GM06990 (cell line): ENCODE measurements around the genes PINLYP, ZNF428 and ZNF180.

DNA sequence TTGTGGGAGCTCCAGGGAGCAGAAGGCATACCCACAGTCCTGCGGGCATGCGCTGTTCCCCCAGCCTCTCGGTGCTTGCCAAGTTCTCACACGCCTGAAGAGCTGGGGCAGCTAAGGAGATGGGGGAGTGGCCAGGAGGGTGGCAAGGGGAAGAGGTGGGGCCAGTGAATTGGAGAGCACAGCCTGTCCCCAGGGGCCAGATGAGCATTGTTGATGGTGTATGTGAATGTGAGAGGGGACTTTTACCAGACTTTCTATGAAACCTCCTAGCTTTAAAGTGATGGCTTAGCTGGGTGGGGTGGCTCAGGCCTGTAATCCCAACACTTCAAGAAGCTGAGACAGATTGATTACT is 24.9 kb downstream of the CNFN start:
- RRBS = no CpG with 5 or more reads among the region's 4 CpGs

DNA sequence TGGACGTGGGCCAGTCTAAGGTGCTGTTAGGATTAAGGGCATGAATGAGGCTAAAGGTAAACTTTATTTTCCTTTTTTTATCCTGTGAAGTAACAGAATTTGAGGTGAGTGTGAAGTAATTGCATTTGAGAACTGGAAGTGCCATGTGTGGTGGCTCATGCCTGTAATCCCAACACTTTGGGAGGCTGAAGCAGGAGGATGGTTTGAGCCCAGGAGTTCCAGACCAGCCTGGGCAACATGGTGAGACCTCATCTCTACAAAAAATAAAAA is 7.9 kb upstream of the CXCL17 start:
- RRBS = no CpG with 5 or more reads among the region's 1 CpG

GRCh38 chr19:42653932-42654262 is 59.2 kb upstream of the CEACAM8 start:
- RRBS = no CpG with 5 or more reads among the region's 1 CpG

GRCh38 chr19:43315818-43316319 is 37.6 kb upstream of the CD177 start:
- RRBS = no CpG with 5 or more reads among the region's 16 CpGs

DNA sequence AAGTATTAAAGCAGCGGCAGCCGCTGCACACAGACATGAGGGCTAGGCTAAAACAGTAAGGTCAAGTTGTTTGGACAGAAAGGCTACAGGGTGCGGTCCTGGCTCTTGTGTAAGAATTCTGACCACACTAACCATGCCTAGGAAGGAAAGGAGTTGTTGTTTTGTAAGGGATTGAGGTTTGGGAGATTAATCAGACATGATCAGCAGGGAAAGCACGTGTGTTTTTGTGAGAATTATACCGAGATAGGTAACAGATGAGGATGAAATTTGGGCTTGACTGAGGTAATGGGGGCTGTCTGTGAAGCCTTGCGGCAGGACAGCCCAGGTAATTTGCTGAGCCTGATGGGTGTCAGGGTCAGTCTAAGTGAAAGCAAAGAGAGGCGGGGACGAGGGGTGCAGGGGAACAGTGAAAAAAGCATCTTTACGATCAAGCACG is 27.9 kb upstream of the CD177 start:
- RRBS = no CpG with 5 or more reads among the region's 10 CpGs

DNA sequence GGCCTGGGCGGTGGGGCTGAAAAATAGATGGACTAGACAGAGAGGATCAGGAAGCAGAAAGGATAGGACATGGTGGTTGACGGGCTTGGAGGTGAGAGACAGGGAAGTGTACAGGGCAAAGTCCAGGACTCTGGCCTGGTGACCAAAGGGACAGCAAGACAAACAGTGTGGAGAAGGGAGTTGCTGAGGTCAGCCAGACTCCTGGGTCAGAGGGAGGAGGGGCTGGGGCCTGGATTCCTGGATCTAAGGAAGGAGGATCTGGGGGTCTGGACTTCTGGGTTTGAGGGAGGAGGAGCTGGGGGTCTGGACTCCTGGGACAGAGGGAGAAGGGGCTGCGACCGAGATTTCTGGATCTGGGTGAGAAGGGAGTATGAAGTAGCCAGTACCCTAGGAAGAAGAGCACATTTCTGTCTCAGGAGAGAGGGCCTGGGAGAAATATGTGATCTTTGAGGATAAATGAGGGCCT is 5.4 kb downstream of the PHLDB3 start:
- RRBS = no CpG with 5 or more reads among the region's 4 CpGs

DNA sequence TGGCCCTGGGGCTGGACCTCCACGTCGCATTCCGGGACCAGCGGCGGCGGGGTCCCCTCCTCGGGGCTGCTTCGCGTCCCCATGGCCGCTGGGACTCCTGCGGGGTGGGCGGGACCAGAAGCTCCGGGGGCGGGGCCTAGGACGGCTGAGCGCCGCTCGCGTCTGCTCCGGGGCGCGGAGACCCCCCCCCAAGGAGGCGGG is 610 bp downstream of the PHLDB3 start:
- RRBS = 3% methylated on average over 17 of the region's 23 CpGs

- RRBS = no CpG with 5 or more reads among the region's 4 CpGs
Observed at GRCh38 chr19:43552629-43553274, 19.8 kb downstream of the ZNF575 start.

DNA sequence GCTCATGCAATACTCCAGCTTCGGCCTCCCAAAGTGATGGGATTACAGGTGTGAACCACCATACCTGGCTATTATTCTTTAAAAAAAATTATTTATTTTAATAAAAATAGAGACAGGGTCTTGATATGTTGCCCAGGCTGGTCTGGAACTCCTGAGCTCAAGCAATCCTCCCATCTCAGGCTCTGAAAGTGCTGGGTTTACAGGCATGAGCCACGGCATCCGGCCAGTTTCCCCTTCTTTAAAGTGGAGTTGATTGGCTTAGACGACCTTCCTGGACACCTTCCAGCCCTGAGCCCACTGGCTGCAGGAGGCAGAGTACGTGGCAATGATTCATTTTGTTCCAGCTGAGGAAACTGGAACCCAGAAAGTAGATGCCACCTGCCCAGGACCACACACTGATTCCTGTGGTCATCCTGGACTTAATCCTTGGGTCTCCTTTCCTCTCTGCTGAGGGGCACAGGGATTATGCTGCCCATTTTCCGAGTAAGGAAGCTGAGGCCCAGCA is 969 bp downstream of the XRCC1 start:
- RRBS = no CpG with 5 or more reads among the region's 6 CpGs

GRCh38 chr19:43575370-43576450 is at the start of gene PINLYP:
PINLYP (plus strand) TSS chr19:43575801.
- RRBS = 0% methylated on average over 1 of the region's 74 CpGs

- RRBS = no CpG with 5 or more reads among the region's 9 CpGs
Observed at GRCh38 chr19:43581366-43581940, 5.9 kb downstream of the PINLYP start.

GRCh38 chr19:43618644-43619766 is at the start of gene ZNF428:
ZNF428 (minus strand) TSS chr19:43619629.
- RRBS = 3% methylated on average over 9 of the region's 78 CpGs

- RRBS = no CpG with 5 or more reads among the region's 9 CpGs
Observed at GRCh38 chr19:43620160-43620537, 720 bp upstream of the ZNF428 start.

DNA sequence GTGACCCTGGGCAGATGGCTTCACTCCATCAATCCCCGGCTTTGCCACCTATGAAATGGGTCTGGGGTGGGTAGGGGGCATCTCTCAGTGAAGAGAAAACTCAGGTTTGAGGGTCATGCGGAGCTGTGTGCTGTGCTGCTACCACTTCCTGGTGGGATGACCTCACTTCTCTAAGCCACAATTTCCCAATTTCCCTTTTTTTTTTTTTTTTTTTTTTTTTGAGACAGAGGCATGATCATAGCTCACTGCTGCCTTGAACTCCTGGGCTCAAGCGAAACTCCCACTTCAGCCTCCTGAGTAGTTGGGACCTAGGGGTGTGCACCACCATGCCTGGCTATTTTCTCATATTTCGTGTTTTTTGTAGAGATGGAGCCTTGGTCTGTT is 4.7 kb upstream of the PLAUR start:
- RRBS = no CpG with 5 or more reads among the region's 4 CpGs

DNA sequence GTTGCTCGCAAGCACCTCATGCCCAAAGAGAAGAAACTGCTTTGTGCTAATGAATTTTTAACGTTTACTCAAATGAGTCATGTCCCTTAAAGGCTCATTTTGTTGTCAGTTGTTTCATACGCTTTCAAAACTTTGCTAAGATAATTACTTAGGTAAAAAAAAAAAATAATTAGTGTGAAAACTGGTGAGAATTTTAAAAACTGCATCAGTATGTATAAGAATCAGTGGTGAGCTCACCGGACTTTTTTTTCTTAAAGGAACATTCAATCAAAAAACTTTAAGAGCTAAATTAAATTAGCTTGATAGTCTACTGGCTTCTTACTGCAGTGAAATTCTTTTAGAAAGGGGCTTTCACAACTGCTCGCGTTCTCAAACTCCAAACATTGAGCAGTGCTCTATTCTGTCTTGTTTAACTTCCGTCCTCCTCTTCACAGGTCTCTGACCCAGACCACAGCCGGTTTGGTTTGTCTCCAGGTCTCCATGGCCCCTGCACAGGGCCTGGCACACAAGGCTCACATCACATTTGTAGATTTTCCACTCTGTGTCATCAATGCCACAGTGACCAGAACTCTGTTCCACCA is 16.3 kb downstream of the SMG9 start:
- RRBS = no CpG with 5 or more reads among the region's 8 CpGs

GRCh38 chr19:43812502-43813082 is 10.3 kb upstream of the LYPD5 start:
- RRBS = 50% methylated on average over 1 of the region's 7 CpGs

GRCh38 chr19:44100460-44101200 is 6.5 kb downstream of the ZNF224 start:
- RRBS = no CpG with 5 or more reads among the region's 5 CpGs

DNA sequence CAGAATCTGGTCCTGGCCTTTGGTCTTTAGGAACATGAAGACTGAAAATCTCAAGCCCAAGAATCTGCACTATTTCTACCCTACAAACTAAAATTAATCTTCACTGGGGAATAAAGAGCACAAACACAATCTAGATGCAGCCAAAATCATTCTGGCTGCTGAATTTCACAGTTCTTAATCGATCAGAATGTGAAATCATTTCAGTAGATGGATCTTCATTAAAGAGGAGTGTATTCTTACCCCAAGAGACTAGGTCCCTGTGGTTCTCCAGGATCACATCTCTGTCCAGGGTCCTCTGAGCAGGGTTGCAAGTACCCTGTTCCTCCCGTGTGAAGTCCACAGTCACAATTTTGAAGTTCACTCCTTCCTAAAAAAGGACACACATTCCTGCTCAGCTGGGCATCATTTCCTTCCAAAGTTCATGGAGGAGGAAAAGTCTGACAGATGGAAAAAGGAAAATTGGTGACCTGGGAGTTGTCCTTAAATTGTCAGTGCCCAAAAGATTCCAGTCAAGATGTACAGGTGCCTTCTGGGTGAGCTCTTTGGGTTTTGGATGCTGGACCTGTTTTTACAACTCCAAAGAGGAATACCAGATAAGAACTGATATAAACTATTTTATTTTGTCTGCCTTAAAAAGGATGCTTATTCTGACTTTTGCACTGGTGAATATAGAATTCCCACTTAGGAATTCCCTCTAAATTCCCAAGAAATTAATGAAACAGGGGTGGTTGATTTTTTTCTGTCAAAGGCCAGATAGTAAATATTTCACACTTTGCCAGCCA is 21.1 kb downstream of the ZNF180 start:
- RRBS = no CpG with 5 or more reads among the region's 2 CpGs

DNA sequence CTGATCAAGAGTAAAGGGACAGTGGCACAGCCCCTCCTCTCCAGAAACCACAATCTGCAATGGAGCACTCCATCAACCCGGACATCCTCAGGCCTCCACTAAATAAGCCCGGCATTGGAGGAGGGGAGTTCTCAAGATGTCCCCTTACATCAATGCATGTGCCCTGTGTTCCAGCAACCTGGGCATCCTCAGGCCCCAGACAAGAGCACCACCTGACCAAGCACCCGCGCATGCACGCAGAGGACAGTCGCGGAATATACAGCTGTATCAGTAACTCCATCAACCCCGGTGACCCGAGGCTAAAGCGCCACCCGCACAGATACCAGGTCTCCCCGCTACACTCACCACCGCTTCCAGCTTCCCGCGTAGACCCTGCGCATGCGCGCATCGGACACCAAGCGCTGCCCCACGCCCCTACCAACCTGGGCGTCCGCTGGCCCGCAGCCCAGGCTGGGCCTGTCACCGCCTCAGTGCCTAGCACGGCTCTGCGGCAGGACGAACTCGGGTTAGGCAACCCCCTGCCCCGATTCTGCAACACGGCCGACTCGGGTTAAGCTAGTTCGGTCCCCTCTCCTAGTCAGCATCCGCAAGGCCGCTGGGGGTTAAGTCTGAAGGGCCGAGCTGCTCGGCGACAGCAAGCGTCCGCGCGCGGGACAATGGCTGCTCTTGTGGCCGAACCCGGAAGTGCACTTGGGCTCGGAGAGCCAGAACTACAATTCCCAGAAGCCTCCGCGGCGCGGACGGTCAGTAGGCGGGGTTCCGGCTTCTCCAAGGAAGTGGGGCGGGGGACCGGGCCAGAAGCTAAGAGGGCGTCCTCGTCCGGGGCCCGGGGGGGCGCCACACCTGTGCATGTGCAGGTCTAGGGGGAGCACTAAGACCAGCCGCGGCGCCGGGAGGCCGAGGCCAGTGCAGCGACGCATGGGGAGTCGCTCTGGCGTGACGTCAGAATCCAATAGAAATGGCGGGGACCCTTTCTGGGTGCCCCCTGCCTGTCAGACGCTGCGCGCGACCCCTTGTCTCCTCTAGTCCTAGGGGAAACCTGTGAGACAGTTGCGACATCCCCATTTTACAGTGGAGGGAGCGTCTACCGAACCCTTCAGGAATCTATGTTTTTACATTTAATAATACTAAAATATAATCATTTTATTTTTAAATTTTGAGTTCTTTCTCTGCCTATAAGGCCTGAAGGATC is at the start of gene ZNF180:
Gene ZNF180, minus strand, starts transcription at position 670 of the 1,192 bp plus-strand sequence.
- RRBS = 4% methylated on average over 15 of the region's 79 CpGs

GRCh38 chr19:44571381-44571608 is 41.8 kb upstream of the CEACAM20 start:
- RRBS = no CpG with 5 or more reads among the region's 4 CpGs